ENCODE measurements around the genes FAM13A, STPG2 and ADH1A.

DNA sequence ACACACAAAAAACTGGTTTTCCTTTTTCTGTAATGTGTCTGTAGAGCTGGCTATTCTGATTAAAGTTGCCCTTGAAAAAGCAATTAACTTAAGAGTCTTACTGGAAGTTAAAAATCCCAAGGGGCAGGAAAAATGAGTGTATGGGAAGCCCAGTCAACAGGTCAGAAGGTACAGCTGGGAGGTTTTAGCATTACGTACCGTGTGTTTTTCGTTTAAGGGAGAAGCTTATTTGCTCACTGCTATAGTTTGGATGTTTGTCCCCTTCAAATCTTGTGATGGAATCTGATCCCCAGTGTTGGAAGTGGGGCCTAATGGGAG lies 37.1 kb upstream of the HERC6 start:
- PRO-cap: no peak
- RAMPAGE, long total RNA, 2 experiments: no peak in any of the 2 experiments

DNA sequence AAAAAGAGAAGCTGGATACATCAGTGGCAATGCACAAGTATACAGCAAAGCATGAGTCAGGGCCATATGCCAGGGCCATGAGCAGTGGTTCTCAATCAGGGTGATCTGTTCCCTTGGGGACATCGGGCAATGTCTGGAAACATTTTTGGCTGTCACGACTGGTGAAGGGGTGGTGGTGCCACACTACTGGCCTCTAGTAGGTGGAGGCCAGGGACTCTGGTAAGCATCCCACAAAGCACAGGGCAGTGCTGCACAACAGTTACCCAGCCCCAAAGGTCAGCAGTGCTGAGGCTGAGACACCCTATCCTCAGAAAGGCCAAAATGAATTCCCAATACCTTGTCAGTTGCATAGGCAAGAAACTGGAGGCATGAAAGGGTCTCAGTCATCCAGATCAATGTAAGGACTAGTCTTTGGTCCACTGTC lies 36.9 kb upstream of the NAP1L5 start:
- PRO-cap: no peak
- RAMPAGE, long total RNA, 2 experiments: no peak in any of the 2 experiments

- PRO-cap: no peak
- RAMPAGE, long total RNA, 2 experiments: no peak in any of the 2 experiments
Observed at GRCh38 chr4:88792297-88793037, 94.8 kb upstream of the NAP1L5 start.

DNA sequence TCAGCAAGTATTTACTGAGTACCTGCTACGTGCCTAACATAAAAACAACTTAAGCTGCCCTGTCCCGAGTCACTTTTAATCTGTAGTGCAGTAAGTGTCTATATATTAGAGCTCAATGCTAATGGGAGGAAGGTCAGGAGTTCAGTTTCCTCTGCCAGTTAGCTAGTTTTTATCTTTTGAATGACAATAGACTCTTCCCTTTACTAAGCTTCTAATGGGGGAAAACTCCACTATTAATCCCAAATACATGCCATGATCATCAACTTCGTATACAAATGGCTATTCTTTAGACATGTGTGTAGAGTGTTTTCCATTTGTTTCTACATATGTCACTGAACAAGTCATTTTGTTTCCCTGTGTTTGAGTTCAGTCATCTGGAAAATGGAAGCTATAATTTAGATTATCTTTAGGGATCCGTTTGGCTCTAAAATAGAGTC lies 118.8 kb upstream of the NAP1L5 start:
- PRO-cap: no peak
- RAMPAGE, long total RNA, 2 experiments: no peak in any of the 2 experiments

DNA sequence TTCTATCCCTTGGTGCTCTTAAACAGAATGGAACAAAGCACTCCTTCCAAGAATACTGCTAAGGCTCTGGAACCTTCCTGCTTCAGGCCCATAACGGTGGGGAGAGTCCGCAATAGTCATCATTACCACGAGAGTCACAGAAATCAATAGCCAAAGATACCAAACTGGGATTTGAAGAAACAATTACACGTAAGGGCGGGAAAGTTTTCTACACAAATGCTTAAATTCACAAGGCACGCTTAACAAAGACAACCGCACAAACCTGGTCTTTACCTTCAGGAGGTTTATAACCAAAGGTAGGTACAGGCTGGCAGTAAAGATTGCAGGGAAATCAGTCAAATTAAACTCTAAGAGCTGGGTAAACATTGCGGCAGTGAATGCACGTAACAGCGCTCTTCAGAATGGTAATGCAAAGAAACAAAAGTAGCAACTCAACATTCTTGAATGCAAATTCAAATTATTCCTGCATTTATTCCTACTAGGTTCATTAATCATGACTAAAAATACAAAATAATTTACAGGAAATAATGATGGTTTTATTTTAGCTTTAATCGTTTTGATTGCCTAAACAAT lies 123.4 kb upstream of the NAP1L5 start:
- PRO-cap: no peak
- RAMPAGE, long total RNA, 2 experiments: no peak in any of the 2 experiments

- PRO-cap: bidirectional peak, plus-strand start at chr4:89057259, minus-strand start at chr4:89057171
- RAMPAGE, long total RNA, 2 experiments: start-site peak on the minus strand in 2 of 2 experiments, at chr4:89057132-89057355 at its widest, 28 to 73 reads per replicate
Observed at GRCh38 chr4:89056678-89057585, at the start of gene FAM13A. Gene FAM13A, minus strand, starts transcription at chr4:89057185.

- PRO-cap: no peak
- RAMPAGE, long total RNA, 2 experiments: no peak in any of the 2 experiments
Observed at GRCh38 chr4:89123304-89123825, 12.0 kb downstream of the TIGD2 start.

DNA sequence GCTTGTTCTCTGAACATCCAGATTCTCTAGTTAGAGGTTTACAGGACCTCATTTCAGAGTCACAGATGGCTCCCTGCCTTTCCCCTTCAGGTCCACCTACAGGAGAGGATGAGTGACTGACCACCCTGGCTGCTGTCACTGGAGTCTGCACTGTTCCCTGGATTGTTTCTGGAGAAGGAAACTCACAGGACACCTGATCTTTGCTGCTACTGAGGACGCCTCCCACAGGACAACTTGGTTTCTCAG lies 58.3 kb downstream of the GPRIN3 start:
- PRO-cap: no peak
- RAMPAGE, long total RNA, 2 experiments: no peak in any of the 2 experiments

DNA sequence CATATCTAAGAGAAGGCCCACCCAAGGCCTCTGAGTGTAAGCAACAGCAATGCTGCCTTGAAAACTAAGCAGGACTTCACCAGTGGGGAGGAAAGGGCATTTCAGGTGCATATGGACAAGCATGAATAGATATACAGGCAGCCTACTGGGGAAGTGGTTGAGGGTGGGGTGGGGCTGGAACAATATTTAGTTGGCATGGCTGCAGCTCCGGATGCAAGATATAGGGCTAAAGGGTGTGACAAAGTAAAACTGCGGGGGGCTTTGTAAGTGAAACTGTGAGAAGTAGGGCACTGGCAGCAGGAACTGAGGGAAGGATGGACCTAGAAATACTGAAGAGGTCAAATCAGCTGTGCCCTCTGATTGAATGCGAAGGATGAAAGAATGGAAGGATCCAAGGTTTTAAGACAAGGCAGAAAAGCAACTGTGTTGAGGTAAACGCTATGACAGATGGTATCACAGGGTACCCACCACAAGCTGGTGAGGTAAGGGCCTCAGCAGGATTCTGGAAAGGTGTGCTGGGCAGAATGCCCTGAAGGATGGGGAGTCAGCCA lies 23.9 kb downstream of the GPRIN3 start:
- PRO-cap: no peak
- RAMPAGE, long total RNA, 2 experiments: no peak in any of the 2 experiments

GRCh38 chr4:94236759-94237414 lies 29.2 kb downstream of the SMARCAD1 start:
- PRO-cap: no peak
- RAMPAGE, long total RNA, 2 experiments: no peak in any of the 2 experiments

DNA sequence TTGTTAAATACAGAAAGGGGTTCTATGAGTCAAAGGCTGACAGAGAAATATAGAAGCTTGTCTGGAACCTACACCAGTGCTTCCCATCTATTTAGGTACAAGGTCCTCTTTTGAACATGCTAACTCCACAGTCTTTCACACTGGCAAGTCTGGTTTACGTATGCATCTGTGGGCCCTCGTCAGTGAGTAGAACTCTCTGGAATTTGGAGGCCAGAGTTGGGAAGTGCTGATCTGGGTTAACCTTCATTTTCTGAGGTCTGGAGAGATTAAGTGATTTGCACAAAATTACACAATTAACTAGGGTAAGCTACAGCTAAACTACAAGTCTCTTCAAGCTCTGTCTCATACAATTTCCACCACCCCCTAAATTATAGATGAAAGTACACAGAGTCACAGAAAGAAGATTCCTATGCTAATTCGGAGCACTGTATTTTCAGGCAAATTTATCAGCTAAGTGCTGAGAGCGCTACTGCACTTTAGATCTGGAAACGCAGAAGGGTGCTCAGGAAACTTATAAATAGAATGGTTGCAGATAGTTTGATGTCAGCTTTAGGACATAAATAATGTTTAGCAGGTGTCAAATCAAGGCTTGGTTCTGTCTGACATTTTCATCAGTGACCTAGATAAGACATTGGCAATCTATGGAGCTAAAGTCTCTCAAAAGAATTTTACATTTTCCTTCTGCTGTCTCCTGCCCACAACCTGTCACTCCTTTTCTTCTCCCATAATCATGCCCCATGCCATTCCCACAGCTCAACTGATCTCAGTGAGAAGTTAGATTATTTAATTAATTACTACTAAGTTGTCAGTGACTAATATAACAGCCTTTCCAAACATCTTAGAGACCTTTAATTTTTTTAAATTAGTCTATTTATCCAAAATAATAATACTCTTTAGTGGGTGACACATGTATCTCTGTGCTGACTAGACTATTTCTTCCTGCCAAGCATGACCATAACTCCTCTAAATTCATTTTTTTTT lies 42.9 kb upstream of the PDLIM5 start:
- PRO-cap: no peak
- RAMPAGE, long total RNA, 2 experiments: no peak in any of the 2 experiments

DNA sequence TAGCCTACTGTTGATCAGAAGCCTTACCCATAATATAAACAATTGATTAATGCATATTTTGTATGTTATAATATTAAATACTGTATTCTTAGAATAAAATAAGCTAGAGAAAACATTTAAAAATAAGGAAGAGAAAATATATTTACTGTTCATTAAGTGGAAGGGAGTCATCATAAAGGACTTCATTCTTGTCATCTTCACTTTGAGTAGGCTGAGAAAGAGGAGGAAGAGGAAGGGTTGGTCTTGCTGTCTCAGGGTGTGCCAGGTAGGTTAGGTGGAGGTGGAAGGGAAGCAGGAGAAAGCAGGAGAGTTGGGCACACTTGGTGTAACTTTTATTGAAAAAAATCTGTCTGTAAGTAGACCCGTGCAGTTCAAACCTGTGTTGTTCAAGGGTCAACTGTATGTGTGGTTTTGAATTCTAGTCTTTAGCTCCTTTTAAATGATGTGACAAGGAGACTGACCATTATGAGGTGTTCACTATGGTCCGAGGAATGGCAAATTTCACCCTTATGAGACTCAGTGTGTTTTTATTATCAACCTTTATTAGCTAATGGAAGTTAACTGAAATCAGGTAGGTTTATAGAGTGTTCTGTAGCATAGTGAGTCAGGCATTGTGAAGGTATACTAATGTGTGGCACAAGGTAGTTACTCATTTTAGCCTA lies 11.7 kb downstream of the PDLIM5 start:
- PRO-cap: no peak
- RAMPAGE, long total RNA, 2 experiments: no peak in any of the 2 experiments

- PRO-cap: no peak
- RAMPAGE, long total RNA, 2 experiments: no peak in any of the 2 experiments
Observed at GRCh38 chr4:94666696-94667123, 91.0 kb upstream of the BMPR1B start.

DNA sequence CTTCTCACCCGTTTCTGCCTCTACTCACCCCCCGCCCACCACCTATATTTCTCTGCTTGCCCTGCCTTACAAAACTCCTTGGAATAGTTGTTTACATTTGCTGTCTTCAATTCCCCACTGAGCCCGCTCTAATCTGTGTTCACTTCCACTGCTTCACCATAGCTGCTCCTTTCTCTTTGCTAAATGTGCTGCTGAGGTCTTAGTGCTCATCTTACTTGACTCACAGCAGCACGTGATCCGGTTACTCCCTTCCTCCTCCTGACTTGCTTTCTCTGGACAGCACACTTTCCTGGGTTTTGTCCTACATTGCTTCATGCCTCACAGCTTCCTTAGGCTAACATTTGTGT lies 293.0 kb downstream of the UNC5C start:
- PRO-cap: no peak
- RAMPAGE, long total RNA, 2 experiments: no peak in any of the 2 experiments

DNA sequence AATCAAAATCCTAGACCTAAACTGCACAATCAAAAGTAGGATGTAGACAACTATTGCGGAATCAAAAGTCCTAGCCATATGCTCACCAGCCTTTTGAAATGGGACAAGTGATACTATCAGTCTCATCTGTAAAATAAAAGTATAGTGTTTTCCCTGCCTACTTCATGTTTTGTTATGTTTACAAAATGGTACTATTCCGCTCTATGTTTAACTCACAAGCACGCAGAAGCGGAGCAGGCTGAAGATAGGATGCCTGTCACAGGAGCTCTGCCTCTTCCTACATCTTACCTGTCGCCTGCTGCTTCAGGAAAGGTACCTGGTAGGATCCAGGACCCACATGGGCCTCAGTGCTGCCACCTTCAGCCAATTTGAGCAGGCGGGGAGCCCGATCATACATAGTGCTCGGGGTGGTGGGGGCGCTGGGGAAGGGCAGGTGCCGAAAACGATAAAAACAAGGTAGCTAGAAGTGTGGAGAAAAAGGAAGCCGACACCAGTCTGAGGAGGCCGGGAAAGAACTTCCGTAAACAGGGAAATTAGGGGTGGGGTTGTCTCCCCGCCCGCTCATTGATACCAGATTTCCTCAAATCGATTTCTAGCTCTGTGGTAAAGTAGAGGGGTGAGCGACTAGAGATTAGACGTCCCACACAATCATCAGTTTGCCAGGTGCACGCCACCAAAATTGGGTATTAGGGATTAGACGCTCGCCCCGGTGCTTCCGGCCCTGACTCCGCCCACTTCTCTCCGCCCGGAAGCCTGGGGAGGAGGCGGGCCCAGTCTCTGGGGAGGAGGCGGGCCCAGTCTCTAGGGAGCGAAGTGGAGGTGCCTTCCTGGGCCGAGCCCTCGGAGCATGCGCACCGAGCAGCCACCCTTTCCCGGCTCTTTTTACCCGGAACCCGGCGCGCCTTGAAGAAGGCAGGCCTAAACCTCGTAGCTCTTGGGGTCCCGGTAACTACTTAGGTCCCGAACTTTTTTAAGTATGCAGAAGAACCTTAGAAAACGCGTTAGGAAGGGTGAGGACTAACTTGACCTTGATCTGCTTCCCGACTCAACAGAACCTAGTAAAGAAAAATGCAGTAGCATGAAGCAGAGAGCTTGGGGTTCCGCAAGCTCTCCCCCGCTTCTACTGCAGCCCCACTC lies at the start of gene STPG2:
Gene STPG2, minus strand, starts transcription at position 723 of the 1,137 bp plus-strand sequence.
- PRO-cap: bidirectional peak, plus-strand start at position 885 of the sequence, minus-strand start at position 743 of the sequence
- RAMPAGE, long total RNA, 2 experiments: no peak in any of the 2 experiments

GRCh38 chr4:98261789-98262462 lies 742 bp downstream of the RAP1GDS1 start:
- PRO-cap: bidirectional peak, plus-strand start at chr4:98261842, minus-strand start at chr4:98261841; unidirectional peak, minus-strand start at chr4:98262289
- RAMPAGE, long total RNA, 2 experiments: no peak in any of the 2 experiments

- PRO-cap: no peak
- RAMPAGE, long total RNA, 2 experiments: no peak in any of the 2 experiments
Observed at GRCh38 chr4:98663141-98664201, 5.1 kb upstream of the TSPAN5 start.

GRCh38 chr4:99123686-99124199 lies 20.4 kb downstream of the ADH4 start:
- PRO-cap: no peak
- RAMPAGE, long total RNA, 2 experiments: no peak in any of the 2 experiments

- PRO-cap: no peak
- RAMPAGE, long total RNA, 2 experiments: no peak in any of the 2 experiments
Observed at GRCh38 chr4:99124885-99125607, 19.1 kb downstream of the ADH4 start.

- PRO-cap: no peak
- RAMPAGE, long total RNA, 2 experiments: no peak in any of the 2 experiments
Observed at GRCh38 chr4:99290653-99291128, at the start of gene ADH1A. Gene ADH1A, minus strand, starts transcription at chr4:99290985.

Data from right atrium auricular region (tissue), 2 donors.